ENCODE results near the gene NOD1.

GRCh38 chr7:29646334-29647155, 82.9 kb downstream of the PRR15 start:
- PRO-cap, 7 experiments = no peak in any of the 7 experiments

DNA sequence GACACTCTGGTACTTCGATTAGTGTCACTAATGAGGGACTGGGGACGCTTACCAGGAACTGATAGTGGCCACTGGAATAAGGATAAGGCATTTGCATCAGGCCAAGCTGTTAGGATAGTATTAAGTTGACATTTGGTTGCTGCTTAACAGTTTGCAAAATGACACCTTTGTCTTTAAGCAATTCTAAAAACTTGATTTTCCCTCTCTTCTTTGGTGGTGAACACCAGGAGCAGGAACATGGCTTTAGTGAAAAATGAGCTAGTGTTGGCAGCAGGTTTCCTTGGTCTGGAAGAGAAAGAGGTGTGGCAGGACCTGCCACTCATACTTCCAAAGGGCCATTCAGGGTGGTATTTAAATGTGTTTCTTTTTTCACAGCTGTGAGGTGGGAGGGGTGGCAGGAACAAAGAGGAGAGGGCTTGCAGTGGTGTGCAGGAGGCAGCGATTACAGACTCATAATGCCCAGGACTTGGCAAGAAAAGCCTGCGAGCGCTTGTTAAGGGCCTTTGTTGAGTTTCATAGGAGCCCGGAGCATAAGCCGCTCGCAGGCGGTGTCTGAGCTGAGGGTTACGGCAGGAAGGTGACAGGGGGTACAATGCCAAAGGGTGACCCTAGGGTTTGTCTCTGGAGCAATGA, 36.7 kb downstream of the WIPF3 start:
- PRO-cap, 7 experiments = no peak in any of the 7 experiments

DNA sequence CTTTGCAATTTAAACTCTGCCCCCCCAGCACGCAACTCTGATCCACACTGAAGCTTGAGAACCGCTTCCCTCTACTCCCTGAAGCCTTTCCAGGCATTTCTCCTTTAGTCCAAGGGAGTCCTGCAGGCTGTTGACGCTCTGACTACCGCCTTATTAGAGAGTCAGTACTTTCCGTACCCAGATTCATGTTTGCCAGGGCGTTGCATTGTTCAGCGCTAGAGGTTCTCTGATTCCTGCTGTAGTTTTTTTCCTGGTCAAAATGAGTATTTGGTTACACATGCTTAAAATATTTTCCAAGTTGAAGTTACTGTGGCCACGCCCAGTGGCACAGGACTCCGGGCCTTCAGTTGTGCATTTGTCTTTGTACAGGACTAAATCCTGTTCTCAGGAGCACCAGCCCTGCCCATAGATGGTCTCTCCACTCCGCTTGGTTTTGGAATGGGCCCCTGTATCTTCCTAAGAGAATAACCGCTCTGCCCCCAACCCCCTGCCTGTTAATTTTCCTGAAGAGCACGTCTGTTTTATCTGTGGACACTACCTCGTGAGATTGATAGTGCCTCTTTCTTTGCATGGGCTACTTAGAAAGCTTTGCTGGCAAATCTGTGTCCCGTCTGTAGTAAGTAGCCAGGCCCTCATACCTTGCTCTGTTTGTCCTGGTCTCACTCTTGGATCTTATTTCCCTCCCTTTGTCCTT, 8.0 kb downstream of the MTURN start:
- PRO-cap, 7 experiments = no peak in any of the 7 experiments

- PRO-cap, 7 experiments = peak in 5 of 7 experiments; most common minus-strand start chr7:30284386 (in 2)
These were observed 242 bp upstream of the ZNRF2 start for GRCh38 chr7:30284168-30284541.

- PRO-cap, 7 experiments = no peak in any of the 7 experiments
These were observed 6.6 kb downstream of the ZNRF2 start for GRCh38 chr7:30290873-30291490.

DNA sequence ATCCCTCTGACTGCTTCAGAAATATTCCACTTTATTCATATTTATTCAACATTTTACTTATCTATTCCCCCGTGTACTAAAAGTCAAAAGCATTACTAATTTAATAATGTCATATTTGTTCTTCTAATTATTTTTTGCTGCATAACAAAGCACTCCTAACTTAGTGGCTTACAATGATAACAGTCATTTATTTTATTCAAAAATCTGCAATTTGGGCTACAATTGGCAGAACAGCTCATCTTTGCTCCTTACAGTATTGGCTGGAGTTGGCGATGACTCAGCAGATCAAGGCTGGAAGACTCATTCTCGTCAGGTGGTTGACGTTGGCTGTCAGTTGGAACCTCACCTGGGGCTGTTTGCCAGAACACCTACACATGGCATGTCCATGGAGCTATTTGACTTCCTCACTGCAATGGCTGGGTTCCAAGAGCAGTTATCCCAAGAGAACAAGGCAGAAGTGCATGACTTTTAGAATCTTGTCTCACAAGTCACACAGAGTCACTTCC, 75.2 kb downstream of the NOD1 start:
- PRO-cap, 7 experiments = no peak in any of the 7 experiments

GRCh38 chr7:30470568-30471673, 7.7 kb downstream of the NOD1 start:
- PRO-cap, 7 experiments = no peak in any of the 7 experiments

DNA sequence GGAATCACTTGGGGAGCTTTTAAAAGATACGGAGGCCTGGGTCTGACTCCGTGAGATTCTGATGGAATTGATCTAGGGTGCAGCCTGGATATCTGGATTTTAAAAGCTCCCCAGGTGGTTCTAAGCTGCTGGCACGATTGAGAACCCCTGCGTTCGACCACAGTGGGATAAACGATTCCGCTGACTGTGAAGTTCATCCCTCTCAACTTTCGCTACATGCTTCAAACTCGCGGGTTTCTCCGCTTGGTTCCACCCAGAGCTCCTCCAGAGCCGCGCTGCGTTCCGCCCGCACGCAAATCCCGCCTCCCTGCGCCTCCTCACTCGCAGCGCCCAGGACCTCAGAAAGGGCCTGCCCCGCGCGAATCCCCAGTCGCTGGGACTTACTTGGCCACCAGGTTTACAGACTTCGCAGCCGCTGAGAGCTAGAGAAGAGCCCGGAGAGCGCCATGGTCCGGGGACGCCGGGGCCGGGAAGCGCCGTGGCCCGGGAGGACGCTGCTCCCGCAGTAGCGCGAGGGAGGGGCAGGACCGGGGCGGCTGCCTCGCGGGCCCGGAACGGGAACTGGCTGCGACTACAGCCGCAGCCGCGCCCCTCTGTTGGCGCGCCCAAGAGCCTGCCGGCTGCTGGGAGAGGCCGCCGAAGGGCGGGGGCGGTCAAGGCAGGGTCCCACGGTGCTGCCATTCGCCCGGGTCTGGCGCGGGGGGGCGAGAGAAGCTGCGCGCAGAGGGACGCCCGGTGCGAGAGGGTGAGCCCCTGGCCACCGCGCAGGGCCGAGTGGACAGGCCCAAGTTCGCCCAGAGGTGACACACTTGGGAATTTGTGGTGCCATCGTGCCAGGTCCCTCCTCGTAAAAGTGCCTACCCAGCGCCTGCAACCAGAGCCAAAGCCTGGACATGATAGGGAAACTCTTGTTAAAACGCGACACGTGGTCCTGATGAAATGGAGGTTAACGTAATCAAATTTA, at the start of gene NOD1:
NOD1 (minus strand) TSS at position 563 of the 964 bp plus-strand sequence.
- PRO-cap, 7 experiments = peak in 7 of 7 experiments; most common plus-strand start position 642 of the sequence (in 4); most common minus-strand start position 563 of the sequence (in 3)

GRCh38 chr7:30504915-30505436, 347 bp upstream of the GGCT start:
- PRO-cap, 7 experiments = peak in 7 of 7 experiments; most common plus-strand start chr7:30505079 (in 7)

GRCh38 chr7:30596004-30596344, 1.3 kb downstream of the GARS1 start:
- PRO-cap, 7 experiments = no peak in any of the 7 experiments

GRCh38 chr7:30597798-30598708, 3.4 kb downstream of the GARS1 start:
- PRO-cap, 7 experiments = no peak in any of the 7 experiments

GRCh38 chr7:30602864-30603741, 8.4 kb downstream of the GARS1 start:
- PRO-cap, 7 experiments = no peak in any of the 7 experiments

DNA sequence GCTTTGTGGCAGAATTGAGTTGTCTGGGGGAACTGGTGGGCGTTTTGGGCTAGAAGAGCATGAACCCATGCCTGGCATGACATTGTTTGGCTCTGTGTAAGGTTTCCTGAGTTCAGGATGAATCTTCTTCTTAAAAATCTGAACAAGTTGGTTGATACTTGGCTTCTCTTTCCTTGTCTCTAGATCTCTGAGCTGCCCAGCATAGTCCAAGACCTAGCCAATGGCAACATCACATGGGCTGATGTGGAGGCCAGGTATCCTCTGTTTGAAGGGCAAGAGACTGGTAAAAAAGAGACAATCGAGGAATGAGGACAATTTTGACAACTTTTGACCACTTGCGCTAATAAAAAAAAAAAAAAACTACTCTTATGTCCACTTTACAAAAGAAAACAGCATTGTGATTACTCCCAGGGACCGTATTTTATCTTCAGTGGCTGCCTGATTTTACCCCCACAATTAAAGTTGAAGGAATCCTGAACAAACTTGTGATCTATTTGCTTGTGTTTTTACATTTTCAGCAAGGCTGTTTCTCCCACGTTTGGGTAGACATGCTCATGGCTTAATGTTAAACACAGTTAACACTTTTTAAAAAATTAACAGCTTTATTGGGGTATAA, 39.0 kb downstream of the GARS1 start:
- PRO-cap, 7 experiments = no peak in any of the 7 experiments

DNA sequence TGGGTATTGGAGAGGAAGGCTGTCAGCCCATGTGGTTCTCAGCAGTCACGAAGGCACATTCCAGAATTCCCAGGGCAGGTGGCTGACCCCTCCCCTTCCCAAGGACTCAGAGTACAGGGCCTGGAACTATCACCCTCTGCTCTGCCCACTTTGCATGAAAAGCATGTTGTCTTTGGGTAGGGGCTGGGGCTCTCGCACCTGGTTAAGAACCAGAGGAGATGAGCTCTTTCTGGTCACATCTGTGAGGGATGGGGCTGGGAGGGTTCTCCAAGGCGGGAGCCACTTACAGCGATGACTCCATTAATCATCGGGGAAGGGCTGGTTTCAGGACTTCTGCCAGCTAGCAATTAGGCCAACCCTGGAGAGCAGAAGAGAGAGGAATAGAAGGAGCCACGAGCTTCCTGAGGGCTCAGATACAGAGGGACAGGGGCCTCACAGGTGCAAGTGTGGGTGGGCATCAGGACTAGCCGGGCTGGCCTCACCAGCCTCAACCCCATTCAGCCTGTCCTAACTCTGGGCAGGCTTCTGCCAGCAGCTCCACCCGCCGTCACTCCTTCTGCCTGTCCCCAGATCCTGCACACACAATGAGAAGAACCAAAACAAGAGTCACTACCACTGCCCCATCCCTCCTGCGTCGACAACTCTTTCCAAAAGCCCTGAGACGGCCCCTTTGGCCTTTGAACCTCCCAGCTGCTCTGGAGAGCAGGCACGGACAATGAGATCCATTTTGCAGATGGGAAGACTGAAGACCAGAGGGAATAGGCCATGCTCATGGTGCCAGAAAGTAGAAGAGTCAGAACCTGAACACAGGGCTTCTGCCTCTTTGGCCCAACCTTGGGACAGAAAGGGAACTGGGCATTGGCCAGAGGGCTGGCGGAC, 8.5 kb downstream of the AQP1 start:
- PRO-cap, 7 experiments = no peak in any of the 7 experiments

- PRO-cap, 7 experiments = no peak in any of the 7 experiments
These were observed 206 bp downstream of the PDE1C start for GRCh38 chr7:32070062-32070340.

- PRO-cap, 7 experiments = no peak in any of the 7 experiments
These were observed 134.0 kb upstream of the PDE1C start for GRCh38 chr7:32204206-32204656.

GRCh38 chr7:32205530-32205872, 135.3 kb upstream of the PDE1C start:
- PRO-cap, 7 experiments = no peak in any of the 7 experiments

GRCh38 chr7:32283608-32284172, 206.5 kb downstream of the LSM5 start:
- PRO-cap, 7 experiments = no peak in any of the 7 experiments

DNA sequence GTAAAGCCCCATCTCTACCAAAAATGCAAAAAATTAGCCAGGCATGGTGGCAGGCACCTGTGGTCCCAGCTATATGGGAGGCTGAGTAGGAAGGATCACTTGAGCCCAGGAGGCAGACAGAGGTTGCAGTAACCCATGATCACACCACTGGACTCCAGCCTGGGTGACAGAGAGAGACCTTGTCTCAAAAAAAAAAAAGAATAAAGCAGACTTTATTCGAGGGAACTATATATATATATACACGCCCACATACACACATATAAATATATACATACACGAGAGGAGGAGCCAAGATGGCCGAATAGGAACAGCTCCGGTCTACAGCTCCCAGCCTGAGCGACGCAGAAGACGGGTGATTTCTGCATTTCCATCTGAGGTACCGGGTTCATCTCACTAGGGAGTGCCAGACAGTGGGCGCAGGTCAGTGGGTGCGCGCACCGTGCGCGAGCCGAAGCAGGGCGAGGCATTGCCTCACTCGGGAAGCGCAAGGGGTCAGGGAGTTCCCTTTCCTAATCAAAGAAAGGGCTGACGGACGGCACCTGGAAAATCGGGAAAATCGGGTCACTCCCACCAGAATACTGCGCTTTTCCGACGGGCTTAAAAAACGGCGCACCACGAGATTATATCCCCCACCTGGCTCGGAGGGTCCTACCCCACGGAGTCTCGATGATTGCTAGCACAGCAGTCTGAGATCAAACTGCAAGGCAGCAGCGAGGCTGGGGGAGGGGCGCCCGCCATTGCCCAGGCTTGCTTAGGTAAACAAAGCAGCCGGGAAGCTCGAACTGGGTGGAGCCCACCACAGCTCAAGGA, 25.7 kb downstream of the LSM5 start:
- PRO-cap, 7 experiments = no peak in any of the 7 experiments

GRCh38 chr7:32657904-32658354, 162.6 kb downstream of the AVL9 start:
- PRO-cap, 7 experiments = no peak in any of the 7 experiments

All from T-cell (primary cell).